ENCODE measurements around the genes COQ7, GPR139 and PDILT.

DNA sequence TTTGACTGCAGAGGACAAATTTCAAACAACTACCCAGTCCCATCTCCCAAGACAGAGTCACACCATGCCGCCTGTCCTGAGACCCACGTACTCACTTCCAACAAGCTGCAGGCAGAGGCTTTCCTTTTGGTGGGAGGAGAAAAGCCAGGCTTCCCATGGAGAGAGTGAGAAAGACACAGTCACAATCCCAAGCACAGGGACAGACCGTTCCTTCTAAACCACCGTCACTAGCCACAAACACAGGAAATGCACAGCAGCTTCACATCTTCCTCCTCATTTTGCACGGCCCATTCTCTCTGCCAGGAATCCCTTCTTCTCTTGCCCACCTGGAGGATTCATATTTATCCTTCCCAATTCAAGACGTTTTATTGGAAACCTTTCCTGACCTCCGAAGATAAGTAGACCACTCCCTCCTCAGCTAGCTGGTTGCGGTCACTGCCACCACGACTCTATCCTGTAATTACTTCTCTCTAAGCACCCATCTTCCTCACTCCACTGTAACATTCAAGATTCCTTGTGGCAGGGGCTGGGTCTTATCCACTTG, 87.7 kb downstream of the XYLT1 start:
- PRO-cap, 4 experiments = peak in 1 of 4 experiments; most common plus-strand start position 227 of the sequence (in 1); most common minus-strand start position 87 of the sequence (in 1)
- RAMPAGE, long total RNA, 2 experiments = no peak in any of the 2 experiments
- RRBS = no CpG with 5 or more reads among the region's 9 CpGs

- PRO-cap, 4 experiments = no peak in any of the 4 experiments
- RAMPAGE, long total RNA, 2 experiments = no peak in any of the 2 experiments
- RRBS = no CpG with 5 or more reads among the region's 13 CpGs
These were observed 61.9 kb downstream of the XYLT1 start for GRCh38 chr16:17408747-17409378.

- PRO-cap, 4 experiments = no peak in any of the 4 experiments
- RAMPAGE, long total RNA, 2 experiments = start-site peak on the minus strand in 1 of 2 experiments, at chr16:17441621-17441697 at its widest, 7 reads per replicate
- RRBS = no CpG with 5 or more reads among the region's 2 CpGs
These were observed 29.3 kb downstream of the XYLT1 start for GRCh38 chr16:17441548-17441839.

GRCh38 chr16:17461944-17462789, 8.6 kb downstream of the XYLT1 start:
- PRO-cap, 4 experiments = no peak in any of the 4 experiments
- RAMPAGE, long total RNA, 2 experiments = no peak in any of the 2 experiments
- RRBS = no CpG with 5 or more reads among the region's 14 CpGs

DNA sequence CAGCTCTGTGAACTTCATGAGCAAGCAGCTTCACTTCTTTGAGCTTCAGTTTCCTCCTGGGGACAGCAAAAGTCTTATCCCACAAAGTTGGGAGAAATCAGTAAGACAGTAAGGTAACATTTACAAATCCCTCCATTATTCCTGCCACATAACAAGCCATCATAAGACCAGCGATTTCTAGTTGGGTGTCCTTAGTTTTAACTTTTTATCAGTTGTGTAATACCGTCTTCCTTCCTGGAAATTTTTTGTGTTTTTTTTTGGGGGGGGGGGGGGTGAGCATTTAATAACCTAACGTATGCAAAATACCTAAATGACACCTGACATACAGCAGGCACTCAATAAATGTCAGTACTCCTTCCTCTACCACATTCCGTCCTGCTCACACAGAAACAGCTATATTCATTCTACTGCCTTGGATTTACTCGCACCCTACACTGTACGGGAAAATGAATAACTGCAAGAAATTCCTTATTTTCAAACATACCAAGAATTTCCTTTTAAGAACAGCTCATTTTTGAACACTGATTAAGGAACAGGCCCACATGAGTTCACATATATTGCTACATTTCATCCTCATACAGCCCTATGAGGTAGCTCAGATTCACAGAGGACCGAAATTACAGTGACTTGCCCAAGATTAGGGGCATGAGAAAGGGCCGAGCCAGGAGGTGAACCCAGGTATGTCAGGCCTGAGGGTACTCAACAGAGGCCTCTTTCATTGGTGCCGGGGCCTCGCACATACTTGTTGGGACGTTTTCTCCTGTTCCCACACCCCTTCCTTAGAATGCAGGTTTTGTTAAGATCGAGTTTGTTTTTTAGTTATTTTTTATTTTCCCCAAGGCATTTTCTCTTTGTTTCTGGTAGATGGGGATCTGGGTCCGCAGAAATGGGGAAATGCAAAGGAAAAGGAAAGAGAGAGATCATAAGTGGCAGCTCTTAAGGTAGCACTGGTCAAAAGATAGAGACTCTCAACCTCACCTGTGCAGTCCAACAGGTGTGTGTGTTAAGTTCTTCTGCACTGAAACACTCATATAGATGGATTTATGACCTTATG, 5.1 kb downstream of the XYLT1 start:
- PRO-cap, 4 experiments = no peak in any of the 4 experiments
- RAMPAGE, long total RNA, 2 experiments = no peak in any of the 2 experiments
- RRBS = no CpG with 5 or more reads among the region's 13 CpGs

DNA sequence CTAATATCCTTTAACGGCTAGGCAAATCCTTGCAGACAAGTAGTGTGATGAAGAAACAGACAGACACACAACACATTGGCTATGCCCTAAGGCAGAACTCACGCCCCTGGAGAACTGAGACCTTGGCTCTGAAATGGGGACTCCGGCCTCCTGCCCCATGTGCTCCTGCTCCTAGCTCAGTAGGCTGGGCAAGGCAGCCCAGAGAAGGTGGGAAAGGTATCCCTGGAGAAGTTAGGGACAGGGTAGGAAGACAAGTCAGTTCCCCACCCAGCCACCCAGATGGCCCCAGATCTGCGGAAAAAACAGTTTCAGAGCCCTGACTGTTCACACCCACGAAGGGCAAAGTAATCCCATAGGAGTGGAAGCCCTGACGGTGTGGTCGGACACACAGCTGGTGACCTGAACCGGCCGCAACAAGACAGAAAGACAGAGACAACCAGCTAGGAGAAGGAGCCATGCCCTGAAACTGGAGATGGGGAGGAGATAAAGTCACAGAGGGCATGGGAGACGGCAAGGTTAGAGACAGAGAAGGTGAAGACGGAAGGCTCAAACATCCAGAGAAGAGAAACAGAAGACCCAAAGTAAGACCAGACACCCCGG, 1.4 kb downstream of the XYLT1 start:
- PRO-cap, 4 experiments = peak in 4 of 4 experiments; most common plus-strand start position 32 of the sequence (in 2); most common minus-strand start position 116 of the sequence (in 1)
- RAMPAGE, long total RNA, 2 experiments = no peak in any of the 2 experiments
- RRBS = no CpG with 5 or more reads among the region's 12 CpGs

DNA sequence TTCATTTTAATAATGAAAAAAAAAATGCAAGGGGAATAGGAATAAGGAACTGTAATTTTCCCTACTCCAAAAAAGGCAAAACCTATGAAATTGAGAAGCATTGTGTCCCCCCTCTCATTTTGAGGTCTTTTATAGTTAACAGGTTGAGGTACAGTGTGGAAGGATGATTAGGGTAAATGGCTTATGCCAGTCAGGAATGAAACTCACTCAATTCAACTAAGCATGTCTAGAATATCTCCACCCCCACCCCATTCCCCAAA, 56.9 kb downstream of the SMG1 start:
- PRO-cap, 4 experiments = no peak in any of the 4 experiments
- RAMPAGE, long total RNA, 2 experiments = no peak in any of the 2 experiments

DNA sequence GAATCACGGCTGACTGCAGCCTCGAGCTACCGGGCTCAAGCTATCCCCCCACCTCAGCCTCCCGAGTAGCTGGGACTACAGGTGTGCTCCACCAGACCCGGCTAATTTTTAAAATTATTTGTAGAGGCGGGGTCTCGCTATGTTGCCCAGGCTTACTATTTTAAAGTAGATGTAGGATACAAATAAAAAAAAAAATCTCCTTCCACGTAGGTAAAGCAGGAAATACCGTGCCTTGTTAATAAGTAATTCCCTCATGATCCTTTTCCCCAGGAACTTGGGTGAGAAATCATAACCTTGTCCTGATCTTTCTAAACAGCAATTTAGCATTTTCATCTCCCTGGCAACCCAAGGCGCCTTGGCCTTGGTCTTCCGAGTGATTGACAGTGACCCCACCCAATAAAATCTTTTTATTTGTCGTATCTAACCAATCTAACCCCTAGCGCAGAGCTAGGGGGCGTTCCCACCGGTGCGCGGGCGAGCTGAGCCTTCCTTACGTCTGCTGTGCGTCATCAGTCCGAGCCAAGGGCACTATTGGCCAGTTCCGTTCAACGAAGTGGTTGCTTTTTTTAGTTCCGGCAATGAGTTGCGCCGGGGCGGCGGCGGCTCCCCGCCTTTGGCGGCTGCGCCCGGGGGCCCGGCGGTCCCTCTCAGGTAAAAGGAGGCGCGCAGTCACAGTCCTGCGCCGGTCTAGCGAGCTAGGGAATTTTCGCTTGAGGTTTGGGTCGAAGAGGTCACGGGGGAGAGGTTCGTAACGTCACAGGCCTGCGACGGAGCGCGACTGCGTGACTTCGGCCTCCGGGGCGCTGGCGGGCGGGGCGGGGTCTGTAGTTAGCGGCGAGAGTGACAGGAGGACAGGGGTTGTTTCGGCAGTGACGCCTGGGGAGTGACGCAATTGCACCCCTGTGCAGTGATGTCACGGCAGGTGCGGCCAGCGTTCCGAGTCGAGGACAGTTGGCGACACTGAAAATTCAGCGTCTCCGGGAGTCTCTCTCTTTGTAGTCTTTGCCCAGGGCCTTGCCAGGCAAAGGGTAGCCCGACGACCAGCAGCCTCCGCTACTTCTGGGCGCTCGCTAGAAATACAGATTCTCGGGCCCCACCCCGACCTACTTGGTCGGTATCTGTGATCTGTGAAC, at the start of gene COQ7:
TSS of gene COQ7 (plus strand) at position 528 of the 1,133 bp plus-strand sequence.
- PRO-cap, 4 experiments = peak in 4 of 4 experiments; most common plus-strand start position 931 of the sequence (in 4); most common minus-strand start position 371 of the sequence (in 4)
- RAMPAGE, long total RNA, 2 experiments = start-site peak on the plus strand in 1 of 2 experiments, centred at positions 558 to 824 of the sequence, 54 to 143 reads per replicate
- RRBS = 2% methylated on average over 31 of the region's 77 CpGs

- PRO-cap, 4 experiments = peak in 4 of 4 experiments; most common plus-strand start chr16:19086870 (in 4)
- RAMPAGE, long total RNA, 2 experiments = no peak in any of the 2 experiments
- RRBS = 1% methylated on average over 15 of the region's 50 CpGs
These were observed 19.0 kb downstream of the COQ7 start for GRCh38 chr16:19086269-19086986.

- PRO-cap, 4 experiments = no peak in any of the 4 experiments
- RAMPAGE, long total RNA, 2 experiments = no peak in any of the 2 experiments
- RRBS = no CpG with 5 or more reads among the region's 7 CpGs
These were observed 3.6 kb downstream of the ITPRIPL2 start for GRCh38 chr16:19117113-19118039.

- PRO-cap, 4 experiments = no peak in any of the 4 experiments
- RAMPAGE, long total RNA, 2 experiments = no peak in any of the 2 experiments
- RRBS = no CpG with 5 or more reads among the region's 11 CpGs
These were observed 14.4 kb downstream of the SYT17 start for GRCh38 chr16:19182337-19182926.

- PRO-cap, 4 experiments = no peak in any of the 4 experiments
- RAMPAGE, long total RNA, 2 experiments = no peak in any of the 2 experiments
- RRBS = no CpG with 5 or more reads among the region's 10 CpGs
These were observed 22.2 kb downstream of the TMC5 start for GRCh38 chr16:19439638-19440493.

- PRO-cap, 4 experiments = no peak in any of the 4 experiments
- RAMPAGE, long total RNA, 2 experiments = no peak in any of the 2 experiments
- RRBS = no CpG with 5 or more reads among the region's 5 CpGs
These were observed 33.9 kb downstream of the TMC5 start for GRCh38 chr16:19451647-19451871.

DNA sequence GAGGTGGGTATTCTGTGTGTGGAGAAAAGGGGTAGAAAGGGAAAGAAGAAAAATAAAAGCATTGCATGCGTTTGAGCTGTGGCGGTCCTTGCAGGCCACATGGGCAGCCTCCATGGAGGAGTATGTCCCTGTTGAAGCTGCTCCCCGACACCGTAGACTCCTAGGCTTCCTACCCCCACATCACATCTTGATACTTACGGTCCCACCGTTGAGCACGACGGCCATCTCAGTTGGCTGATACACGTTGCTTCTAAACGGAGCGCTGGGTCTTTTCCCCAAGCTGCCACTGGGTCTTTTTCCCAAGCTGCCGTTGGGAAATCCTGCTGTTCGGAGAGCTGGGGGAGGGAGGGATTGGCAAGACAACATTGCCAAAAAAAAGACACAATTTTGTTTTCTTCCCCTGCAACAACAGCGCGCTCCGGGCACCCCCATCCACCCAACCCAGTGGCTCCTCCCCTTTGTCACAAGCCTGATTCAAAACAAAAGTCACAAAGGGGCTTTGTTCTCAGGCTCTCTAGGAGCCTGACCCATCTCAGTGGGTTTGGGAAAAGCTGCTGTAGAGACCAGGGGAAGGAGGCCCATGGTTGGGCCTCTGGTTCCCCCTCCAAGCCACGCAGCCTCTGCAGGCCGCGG, 22.9 kb downstream of the GPRC5B start:
- PRO-cap, 4 experiments = no peak in any of the 4 experiments
- RAMPAGE, long total RNA, 2 experiments = no peak in any of the 2 experiments
- RRBS = no CpG with 5 or more reads among the region's 19 CpGs

DNA sequence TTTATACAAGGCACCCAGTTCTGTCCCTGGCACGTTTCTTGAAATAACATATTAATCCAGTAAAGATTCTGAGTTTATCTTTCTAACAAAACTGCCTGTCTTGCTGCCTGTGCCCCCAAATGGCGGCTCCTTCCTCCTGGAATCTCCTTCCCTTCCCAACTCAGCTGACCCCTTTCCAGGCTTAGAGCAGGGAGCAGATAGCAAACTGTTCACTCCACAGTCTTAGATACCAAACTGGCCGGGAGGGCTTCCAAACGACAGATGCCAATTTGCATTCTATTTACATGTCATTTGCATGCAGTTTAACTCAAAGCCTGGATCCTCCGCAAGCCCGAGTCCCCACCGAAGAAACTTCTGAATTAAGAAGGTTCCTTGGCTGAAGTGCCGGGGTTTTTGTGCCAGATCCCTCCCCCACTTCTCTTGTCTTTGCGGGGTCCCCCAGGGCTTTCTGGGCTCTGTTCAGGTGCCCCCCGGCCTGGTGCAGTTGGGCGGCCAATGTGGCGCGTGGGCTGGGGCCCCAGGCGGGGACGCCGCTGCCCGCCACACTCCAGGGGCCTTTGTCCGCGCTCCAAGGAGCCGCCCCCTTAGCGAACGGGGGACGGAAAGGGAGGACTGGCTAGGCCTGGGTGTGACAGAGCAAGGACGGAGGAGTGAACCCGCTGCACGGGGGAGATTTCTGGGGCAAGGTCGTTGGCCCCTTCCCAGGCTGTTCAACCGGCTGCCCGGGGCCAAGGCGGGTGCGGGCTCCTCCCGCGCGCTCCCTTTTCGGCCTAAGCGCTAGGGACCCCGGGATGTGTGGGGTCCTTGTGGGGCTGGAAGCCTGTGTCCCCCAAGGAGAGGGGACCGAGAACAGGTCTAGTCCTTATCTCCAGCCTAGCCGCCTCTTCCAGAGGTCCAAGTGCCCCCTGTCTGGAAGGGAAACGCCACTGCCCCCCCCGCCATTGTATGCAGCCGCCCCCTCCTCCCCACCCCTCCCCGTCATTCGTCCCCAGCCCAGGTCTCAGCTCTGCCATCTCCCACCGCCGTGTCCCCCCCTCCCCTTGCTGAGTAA, 1.2 kb downstream of the GPRC5B start:
- PRO-cap, 4 experiments = peak in 3 of 4 experiments; most common plus-strand start position 634 of the sequence (in 3); most common minus-strand start position 356 of the sequence (in 2)
- RAMPAGE, long total RNA, 2 experiments = no peak in any of the 2 experiments
- RRBS = 3% methylated on average over 11 of the region's 46 CpGs

DNA sequence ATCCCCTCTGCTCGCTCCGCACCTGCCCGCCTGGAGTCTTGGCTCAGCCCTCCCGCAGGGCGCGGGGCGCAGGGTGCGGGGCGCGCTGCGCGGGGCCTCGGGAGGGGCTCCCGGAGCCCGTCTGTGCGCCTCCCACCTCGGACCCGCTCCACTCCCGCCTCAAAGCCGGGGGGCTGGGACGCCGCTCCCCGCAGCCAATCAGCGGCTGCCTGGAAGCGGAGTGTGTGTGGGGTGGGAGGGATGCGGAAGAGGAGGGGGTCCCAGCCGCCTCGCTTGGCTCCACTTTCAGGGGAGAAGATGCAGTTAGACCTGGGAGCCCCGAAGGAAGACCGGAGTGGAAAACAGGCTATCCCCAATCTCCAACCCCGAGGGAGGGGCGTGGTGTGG, at the start of gene GPR139:
TSS of gene GPR139 (minus strand) at position 125 of the 387 bp plus-strand sequence.
- PRO-cap, 4 experiments = no peak in any of the 4 experiments
- RAMPAGE, long total RNA, 2 experiments = no peak in any of the 2 experiments
- RRBS = 2% methylated on average over 7 of the region's 32 CpGs

DNA sequence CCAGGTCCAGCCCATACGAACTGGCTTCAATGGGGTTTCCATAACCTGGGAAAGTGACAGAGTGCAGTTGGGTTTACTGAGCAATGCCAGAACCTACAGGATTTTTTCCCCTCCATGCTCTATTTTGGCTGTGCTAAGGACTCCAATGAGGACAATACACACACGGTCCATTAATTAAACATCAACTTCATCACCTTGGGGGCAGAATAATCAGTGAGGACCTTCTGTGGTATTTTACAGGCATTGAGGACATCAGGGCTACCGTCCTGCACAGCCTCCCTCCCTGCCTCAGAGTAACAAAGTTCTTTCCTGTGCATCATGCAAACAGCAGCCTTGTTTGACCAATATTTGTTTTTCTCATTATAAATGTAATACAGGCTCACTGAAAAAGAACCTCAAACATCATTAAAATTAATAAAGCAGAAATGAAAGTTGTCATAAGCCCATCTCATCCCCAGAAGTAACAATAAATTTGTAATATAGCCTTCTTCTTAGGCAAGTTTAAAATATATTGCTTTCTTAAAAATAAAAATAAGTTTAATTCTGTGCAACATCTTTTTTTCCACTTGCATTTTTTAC, 3.0 kb downstream of the GP2 start:
- PRO-cap, 4 experiments = no peak in any of the 4 experiments
- RAMPAGE, long total RNA, 2 experiments = no peak in any of the 2 experiments
- RRBS = no CpG with 5 or more reads among the region's 3 CpGs

- PRO-cap, 4 experiments = no peak in any of the 4 experiments
- RAMPAGE, long total RNA, 2 experiments = no peak in any of the 2 experiments
- RRBS = no CpG with 5 or more reads among the region's 2 CpGs
These were observed at the start of gene PDILT for GRCh38 chr16:20404609-20404880. TSS of gene PDILT (minus strand) at chr16:20404737.

DNA sequence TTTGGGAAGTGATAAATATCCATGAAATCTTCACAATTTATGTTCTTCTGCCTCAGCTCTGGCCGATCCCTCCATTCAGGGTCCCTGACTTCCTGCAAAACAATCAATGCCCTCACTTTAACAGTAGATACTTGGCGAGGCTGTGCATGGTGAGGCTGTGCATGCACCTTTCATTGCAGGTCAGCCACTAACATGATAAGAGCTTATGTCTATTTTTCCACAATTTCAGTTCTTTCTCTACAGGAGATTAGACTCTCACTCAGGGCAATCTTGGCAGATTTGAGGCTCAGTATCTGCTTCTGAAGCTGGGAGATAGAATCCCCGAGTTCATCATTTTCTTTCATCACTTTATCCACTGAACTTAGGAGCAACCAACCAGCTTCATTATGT, 1.6 kb downstream of the ACSM2B start:
- PRO-cap, 4 experiments = no peak in any of the 4 experiments
- RAMPAGE, long total RNA, 2 experiments = no peak in any of the 2 experiments
- RRBS = no CpG with 5 or more reads among the region's 3 CpGs

GRCh38 chr16:20675603-20676312, 21.7 kb downstream of the ACSM1 start:
- PRO-cap, 4 experiments = peak in 3 of 4 experiments; most common plus-strand start chr16:20676085 (in 1); most common minus-strand start chr16:20675883 (in 3)
- RAMPAGE, long total RNA, 2 experiments = start-site peak on the minus strand in 1 of 2 experiments, at chr16:20676148-20676208 at its widest, 31 reads per replicate
- RRBS = no CpG with 5 or more reads among the region's 6 CpGs